ENCODE data around the gene TFF3.

DNA sequence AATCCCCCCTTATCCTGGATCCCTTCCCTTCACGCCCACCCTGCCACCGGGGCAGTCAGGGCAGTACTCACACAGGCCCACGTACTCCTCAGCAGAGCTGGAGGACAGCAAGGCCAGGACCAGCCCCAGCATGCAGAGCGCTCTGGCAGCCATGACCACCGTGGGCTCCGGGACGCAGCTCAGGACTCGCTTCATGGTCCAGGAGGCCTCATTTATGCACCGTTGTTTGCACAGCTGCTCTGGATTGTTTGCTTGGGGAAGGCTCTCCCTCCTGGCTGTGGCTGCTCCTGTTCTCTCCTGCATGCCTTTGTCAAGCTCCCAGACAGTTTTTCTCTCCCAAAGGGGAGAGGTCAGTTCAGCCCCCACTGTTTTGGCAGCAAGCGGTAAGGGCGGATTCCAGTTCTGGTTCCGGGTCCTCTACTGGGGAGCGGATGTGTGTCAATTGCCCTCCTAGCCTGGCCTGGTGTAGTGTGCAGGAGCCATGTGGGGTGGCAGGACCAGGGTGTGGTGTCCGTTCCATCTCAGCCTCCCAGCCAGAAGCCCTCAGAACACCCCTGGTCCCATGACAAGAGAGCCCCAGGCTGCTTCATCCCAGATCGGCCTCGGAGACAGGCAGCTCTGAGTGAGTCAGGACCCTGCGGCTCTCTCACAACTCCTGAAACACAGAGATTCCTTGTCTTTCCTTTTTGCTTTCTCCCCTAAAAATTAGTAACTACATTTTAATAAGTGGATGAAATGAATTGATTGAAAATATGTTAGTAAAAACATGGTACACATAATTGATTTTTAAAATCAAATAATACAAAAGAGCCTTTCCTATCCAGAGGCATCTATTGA, at the start of gene TFF3:
TSS of gene TFF3 (minus strand) at position 188 of the 837 bp plus-strand sequence.
- PRO-cap: no peak

DNA sequence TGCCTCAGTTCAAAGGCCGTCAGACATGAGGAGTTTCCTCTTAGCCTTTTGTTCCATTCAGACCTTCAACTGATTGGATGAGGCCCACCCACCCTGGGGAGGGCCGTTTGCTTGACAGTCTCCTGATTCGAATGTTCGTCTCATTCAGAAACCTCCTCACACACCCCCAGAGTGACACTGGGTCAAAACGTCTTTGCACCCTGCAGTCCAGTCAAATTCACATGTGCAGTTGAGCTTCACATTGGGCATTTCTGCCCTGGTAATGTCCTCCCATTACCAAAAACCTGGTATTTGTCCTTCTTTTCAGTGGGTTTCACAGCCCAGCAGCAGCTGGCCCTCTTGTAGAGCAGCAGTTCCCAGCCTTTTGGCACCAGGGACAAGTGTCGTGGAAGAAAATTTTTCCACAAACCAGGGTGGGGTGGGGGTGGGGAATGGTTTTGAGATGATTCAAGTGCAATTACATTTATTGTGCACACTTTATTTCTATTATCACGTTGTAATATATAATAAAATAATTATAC, 40.1 kb downstream of the RSPH1 start:
- PRO-cap: no peak

DNA sequence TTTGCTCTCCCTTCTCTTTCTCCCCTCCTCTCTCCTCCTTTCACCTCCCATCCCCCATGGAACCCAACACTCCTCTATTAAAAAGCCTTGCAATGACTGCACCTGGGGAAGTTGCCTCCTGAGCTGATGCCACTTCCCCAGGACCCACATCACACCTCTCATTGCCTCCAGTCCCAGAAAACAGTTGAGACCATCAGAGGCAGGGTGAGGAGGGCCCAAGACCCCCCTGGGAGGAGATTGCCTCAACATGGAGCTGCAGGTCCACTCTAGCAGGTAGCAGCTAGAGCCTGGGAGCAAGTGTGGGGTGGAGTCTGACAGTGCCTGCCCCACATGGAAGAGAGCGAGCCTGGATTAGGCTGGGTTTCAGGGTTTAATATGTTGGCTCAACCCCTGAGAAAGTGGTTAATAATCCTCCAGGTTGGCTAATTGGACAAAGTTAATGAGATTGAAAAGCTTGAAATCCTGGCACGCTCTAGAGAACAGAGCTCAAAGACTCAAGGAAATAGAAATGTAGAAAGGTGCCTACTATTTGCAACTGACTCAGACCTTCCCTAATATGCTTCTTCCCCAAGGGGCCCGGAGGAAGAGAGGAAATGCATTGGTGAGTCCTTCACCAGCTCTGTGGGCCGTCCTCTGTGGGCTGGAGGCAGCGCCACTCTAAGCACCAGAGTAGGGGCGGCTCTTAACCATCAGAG, 34.2 kb downstream of the RSPH1 start:
- PRO-cap: no peak

- PRO-cap: no peak
These were observed 20.9 kb downstream of the SLC37A1 start for GRCh38 chr21:42534182-42535366.

GRCh38 chr21:42593136-42593730, 60.2 kb upstream of the PDE9A start:
- PRO-cap: no peak

DNA sequence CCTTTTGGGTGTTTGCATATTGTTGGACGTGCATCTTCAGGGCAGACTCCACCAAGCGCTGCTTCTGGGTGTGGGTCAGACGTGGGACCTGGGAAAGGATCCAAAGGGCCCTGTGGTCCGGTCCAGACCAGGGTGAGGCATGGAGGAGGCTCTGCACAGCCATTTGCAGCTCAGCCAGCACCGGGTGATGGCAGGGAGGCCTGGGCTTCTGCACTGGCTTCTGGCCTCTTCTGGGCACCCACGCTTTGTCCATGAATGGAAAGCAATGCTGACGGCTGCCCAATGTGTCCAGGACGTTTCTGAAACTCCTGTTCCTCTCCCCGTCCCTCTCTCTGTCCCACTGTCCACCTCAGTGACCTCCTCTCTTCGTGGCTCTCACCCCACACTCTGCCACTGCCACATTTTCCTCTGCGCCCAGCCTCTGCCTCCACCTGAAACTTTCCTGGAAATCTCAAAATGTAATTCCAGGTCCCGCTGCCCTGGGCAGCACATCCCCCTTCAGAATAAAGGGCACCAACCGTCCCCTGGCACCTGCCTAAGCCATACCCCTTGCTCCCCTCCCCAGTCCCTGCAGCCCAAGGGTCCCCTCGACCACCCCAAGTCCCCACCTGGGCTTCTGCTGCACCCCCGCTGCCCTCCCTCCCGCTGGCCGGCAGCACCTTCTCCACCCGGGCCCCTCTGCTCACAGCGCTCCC, 42.2 kb downstream of the WDR4 start:
- PRO-cap: no peak

DNA sequence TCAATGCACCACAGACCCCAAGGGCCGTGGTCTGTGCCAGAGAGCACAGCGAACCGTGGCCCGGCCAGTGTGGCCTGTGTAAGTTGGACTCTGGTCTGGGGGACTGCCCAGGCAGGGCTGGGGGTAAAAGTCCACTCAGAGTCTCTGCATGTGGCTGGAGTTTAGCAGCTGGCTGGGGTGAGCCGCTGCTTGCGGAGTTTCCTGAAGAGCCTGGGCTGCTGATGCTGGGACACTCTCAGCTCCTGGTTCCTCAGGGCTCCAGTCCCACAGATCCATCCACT, 105.7 kb downstream of the CRYAA start:
- PRO-cap: no peak

- PRO-cap: no peak
These were observed 115.6 kb downstream of the SIK1 start for GRCh38 chr21:43311175-43311888.

- PRO-cap: no peak
These were observed 86.2 kb downstream of the SIK1 start for GRCh38 chr21:43340688-43341152.

GRCh38 chr21:43369107-43369623, 57.8 kb downstream of the SIK1 start:
- PRO-cap: no peak

DNA sequence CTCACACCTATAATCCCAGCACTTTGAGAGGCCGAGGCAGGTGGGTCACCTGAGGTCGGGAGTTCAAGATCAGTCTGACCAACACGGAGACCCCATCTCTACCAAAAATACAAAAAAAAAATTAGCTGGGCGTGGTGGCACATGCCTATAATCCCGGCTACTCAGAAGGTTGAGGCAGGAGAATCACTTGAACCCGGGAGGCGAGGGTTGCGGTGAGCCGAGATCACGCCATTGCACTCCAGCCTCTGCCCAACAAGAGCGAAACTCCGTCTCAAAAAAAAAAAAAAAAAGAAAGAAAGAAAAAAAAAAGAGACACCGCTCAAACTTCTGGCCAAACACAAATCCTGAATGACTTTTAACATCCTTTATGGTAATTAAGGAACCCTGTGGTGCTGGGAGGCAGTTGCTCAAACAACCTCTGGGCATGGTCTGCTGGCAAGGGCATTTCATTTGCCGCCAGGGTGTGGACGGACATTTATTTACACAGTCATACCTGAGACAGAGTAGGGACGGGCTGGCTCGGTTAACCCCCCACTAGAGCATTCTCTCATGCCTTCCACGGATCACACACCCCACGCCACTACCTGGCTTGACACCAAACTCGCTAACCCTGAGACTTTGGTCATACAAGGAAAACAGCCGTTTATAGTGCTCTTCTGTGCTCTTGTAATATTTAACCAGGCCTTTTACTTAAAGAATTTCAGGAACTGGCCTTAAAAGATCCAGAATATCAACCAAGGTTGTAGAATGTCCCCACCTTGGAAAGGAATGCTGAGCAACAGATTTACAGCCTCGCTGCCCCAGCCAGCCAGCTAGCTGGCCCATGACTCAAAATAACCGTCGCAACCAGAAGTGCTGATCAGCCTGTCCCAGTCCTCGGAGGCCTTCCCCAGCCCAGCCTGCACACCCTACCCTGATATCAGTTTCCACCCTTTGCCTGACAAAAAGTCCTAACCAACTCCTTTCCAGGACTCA, 6.7 kb upstream of the PDXK start:
- PRO-cap: no peak

DNA sequence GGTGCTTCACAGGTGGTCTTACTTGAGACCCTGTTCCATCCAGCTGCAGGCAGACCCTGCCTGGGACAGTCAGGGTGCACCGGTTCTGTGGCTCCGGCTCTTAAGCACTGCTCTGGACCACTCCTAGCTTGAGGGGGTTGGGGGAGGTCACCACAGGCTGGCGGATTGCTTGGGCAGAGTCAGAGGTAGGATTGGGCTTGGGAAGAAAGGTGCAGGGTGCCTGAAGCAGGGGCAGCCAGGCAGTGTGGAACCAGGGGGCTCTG, 1.5 kb downstream of the PDXK start:
- PRO-cap: no peak

GRCh38 chr21:43825860-43826939, 36.8 kb downstream of the RRP1 start:
- PRO-cap: unidirectional peak, minus-strand start at chr21:43826017

- PRO-cap: unidirectional peak, plus-strand start at chr21:43864346
These were observed 805 bp upstream of the AGPAT3 start for GRCh38 chr21:43864000-43864835.

GRCh38 chr21:43909851-43910349, 44.9 kb downstream of the AGPAT3 start:
- PRO-cap: no peak

GRCh38 chr21:43991172-43991905, 20.8 kb upstream of the TRAPPC10 start:
- PRO-cap: no peak

GRCh38 chr21:44024561-44025587, 12.8 kb downstream of the TRAPPC10 start:
- PRO-cap: no peak

DNA sequence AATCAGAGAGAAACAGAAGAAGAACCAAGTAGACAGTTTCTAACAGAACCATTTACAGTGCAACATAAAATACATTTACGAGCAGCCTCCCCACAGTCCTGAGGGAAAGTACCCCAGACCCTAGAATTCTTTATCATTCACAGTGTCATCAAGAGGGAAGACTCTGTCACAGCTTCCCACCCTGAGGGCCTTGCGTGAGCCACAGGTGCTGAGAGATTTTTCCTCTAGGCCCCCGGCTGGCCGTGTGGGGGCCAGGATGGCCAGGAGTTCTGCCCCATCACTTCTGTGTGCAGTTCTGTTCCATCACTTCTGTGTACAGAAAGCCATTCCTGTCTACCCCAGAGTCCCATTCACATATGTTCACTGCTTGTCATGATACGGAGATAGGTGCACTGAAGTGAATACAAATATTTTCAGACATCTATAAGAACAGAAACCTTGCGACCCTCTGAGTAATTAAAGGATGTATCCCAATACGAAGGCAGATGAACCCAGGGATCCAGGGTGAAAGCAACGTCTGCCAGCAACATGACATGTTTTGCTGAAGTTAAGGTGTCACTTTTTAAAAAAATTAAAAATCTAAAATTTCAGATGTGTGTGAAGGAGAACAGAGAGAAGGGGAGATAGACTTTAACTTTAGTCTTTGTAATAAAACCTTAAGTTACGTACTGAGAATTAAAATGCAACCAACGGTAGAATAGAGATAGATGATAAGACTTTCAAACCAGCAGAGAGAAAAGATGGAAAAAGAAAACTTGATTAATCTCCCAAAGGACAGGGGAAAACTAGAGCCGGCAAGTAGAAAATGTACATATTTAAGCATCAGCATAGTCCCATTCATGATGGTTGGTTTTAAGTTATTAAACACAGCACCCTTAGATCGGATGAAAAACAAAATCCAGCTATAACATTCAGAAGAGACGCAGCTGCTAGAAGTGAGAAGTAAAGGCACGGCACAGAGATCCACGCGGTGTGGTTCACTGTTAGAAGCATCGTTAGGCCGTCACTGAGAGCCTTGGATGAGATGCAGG, 24.4 kb downstream of the TRAPPC10 start:
- PRO-cap: no peak

DNA sequence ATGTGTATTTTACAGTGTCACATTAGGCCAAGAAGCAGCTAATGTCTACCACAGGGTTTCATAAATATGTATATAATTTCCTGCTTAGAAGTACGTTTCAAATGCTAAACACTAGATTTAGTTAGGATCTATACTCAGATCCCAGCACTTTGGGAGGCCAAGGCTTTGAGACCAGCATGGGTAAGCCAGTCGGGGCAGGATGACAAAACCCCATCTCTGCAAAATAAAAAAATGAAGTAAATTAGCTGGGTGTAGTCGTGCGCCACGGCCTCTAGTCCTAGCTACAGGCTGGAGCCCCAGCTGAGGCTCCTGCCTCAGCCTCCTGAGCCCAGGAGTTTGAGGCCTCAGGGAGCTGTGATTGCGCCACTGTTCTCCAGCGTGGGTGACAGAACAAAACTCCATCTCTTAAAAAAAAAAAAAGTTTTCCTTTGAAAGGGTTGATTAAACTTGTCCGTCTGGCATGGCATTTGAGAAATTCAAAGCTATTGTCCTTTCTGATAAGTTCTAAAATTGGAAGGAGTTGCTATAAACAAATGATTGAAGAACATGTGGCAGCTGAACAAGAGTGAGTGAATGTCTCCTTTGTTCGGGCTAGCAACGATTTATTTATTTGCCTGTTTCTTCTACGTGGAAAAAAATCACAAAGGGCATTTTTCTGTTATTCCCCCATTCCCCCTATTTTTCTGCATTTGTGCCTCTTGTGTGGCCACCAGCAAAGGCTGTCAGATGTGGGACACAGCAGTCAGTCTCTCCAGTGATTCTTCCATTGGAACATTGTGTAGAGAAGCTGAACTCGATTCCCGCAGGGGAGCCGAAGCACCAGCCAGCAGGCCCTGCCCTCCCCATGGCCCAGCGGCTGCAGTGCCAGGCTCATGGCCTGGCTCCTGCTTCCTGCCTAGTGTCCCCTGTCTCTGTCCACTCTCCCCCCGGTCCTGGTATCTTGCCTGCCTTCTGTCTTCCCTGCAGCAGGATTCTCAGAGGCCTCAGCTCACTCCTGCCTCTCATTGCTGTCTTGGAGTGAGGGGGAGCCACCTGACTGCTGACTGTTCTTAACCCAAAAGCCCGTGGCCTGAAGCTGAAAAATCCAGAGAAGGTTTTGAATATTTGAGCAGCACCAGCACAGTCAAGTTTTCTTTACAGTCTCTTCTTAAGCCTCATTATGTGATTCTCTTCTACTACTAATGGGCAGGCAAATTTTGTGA, 21.5 kb upstream of the PWP2 start:
- PRO-cap: no peak

- PRO-cap: no peak
These were observed 20.3 kb downstream of the GATD3 start for GRCh38 chr21:44153815-44154197.

Measured in natural killer cell (primary cell).